AG10803 (cell line): ENCODE measurements around the genes NKX2-2 and THBD.

- RRBS: no CpG with 5 or more reads among the region's 10 CpGs
Observed at GRCh38 chr20:20214674-20215422, 153.1 kb upstream of the INSM1 start.

DNA sequence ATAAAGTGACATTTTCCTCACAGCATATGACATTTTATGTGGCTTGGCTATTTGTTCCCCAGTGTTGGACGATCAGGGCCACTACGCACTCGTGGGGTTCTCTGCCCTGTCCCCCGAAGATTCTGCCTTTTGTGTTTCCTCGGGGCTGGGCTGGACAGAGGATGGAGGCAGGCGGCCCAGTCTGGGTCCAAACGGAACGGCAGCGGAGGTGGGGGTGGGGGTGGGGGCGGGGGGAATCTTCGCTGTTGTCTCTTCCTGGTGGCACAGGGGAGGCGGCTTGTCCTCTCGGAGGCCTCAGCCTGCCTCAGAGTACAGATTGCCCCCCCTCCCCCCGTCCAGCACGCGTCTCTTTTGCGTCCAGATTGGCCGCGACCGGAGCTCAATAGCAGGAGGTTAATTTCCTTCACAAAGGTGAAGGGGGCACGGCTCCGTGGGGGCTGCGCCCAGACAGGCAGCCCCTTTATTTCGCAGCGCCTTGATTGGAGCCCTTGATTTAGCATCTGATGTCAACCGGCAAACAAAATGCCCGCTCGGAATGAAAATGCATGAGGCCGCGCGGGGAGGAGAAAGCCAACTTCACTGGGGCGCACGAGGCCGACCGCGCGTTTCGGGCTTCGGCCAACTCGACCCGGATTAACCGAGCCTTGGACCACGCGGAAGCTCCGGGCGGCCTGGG is 1.3 kb upstream of the INSM1 start:
- RRBS: 0% methylated on average over 3 of the region's 46 CpGs

DNA sequence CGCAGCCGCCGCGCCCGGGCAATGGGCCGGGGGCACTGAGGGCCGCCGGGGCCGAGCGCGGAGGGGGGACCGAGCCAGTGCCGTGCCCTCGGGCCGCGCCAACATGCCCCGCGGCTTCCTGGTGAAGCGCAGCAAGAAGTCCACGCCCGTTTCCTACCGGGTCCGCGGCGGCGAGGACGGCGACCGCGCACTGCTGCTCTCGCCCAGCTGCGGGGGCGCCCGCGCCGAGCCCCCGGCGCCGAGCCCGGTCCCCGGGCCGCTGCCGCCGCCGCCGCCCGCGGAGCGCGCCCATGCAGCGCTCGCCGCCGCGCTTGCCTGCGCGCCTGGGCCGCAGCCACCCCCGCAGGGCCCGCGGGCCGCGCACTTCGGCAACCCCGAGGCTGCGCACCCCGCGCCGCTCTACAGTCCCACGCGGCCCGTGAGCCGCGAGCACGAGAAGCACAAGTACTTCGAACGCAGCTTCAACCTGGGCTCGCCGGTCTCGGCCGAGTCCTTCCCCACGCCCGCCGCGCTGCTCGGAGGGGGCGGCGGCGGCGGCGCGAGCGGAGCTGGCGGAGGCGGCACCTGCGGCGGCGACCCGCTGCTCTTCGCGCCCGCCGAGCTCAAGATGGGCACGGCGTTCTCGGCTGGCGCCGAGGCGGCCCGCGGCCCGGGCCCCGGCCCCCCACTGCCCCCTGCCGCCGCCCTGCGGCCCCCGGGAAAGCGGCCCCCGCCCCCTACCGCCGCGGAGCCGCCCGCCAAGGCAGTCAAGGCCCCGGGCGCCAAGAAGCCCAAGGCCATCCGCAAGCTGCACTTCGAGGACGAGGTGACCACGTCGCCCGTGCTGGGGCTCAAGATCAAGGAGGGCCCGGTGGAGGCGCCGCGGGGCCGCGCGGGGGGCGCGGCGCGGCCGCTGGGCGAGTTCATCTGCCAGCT is 518 bp downstream of the INSM1 start:
- RRBS: 2% methylated on average over 42 of the region's 145 CpGs

- RRBS: no CpG with 5 or more reads among the region's 1 CpG
Observed at GRCh38 chr20:20690187-20690749, 22.2 kb downstream of the RALGAPA2 start.

DNA sequence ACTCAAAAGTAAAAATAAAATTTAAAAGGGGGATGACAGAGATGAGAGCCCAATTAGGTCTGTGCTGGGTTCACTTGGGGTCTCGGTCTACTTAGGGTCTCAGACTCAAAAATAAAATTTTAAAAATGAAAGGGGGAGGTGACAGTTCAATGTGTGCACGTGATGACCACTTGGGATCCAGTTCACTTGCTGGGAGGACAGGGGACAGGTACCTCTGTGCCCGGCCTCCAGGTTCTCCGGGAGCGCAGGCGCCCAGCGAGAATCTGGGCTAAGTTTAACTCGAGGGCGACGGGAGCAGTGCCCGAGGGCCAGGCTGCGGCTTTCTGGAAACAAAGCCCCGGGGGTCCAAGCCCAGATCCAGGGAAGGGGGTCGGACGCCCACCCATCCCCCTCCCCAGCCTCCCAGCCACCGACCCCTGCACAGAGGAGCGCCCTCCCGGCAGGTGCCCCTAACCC is 532 bp downstream of the RALGAPA2 start:
- RRBS: 11% methylated on average over 10 of the region's 18 CpGs

DNA sequence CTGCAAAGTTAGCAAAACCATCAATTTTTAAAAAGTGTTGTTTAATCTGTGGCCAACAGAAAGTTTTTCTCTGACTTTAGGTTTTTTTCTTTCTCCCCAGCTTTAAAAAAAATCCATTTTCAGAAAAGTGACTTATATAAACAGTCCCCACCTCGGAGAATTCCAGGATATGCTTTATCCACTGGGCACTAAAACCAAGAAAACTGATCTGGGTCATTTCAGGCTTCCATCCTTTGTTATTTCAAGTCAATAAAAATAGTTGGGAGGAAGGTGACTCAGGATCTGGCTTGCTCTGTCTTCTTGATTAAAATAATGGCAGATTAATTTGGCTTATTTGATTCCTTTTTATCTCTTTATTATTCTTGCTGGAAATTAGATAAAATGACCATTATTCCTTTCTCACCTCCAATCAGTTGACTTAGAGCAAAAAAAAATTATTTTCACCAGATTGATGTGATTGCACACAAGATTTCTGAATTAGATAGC is 19.2 kb upstream of the RALGAPA2 start:
- RRBS: no CpG with 5 or more reads among the region's 1 CpG

- RRBS: no CpG with 5 or more reads among the region's 12 CpGs
Observed at GRCh38 chr20:21125247-21125680, 618 bp upstream of the KIZ start.

- RRBS: 6% methylated on average over 11 of the region's 69 CpGs
Observed at GRCh38 chr20:21513519-21514620, at the start of gene NKX2-2. Gene NKX2-2 (minus strand): TSS chr20:21514064.

- RRBS: no CpG with 5 or more reads among the region's 4 CpGs
Observed at GRCh38 chr20:22429355-22429992, 154.9 kb downstream of the FOXA2 start.

DNA sequence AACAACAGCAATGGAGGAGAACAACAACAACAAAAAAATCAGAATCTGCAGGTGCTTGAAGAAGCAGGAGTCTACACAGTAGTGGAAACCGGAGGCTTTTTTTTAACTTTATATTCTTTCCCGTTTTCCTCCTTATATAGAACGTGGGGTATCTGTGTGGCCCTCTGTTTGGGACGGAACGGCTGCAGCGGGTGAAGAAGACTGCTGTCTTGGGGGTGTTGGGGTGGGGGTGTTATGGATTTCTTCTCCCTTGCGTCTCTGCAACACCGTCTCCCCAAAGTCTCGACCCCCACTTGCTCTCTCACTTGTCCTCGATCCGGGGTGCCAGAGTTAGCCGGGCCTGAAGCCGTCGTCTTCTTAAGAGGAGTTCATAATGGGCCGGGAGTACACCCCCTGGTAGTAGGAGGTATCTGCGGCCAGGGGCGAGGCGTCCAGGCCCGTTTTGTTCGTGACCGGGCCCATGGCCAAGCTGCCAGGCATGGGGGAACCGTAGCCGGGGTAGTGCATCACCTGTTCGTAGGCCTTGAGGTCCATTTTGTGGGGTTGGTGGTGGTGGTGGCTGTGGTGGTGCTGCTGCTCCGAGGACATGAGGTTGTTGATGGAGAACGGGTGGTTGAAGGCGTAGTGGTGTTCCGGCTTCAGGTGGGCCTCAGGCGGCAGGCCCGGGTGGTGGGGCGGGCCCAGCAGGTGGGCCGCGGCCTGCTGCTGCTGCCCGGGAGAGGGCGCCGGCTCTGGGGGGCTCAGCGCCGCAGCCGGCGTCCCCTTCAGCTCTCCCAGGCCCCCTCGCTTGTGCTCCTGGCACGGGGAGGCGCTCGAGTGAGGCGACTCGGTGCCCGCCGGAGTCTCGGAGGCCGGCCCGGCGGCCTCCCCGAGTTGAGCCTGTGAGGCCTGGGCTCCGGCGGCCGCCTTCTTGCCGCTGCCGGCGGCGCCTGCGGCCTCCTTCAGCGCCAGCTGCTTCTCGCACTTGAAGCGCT is 2.6 kb downstream of the FOXA2 start:
- RRBS: 7% methylated on average over 25 of the region's 64 CpGs

- RRBS: no CpG with 5 or more reads among the region's 5 CpGs
Observed at GRCh38 chr20:22763560-22764050, 179.2 kb upstream of the FOXA2 start.

- RRBS: no CpG with 5 or more reads among the region's 4 CpGs
Observed at GRCh38 chr20:22795639-22796041, 211.3 kb upstream of the FOXA2 start.

GRCh38 chr20:23049498-23049940 is at the start of gene THBD:
Gene THBD (minus strand): TSS chr20:23049672.
- RRBS: 2% methylated on average over 6 of the region's 41 CpGs

GRCh38 chr20:23084646-23085603 is 1.2 kb downstream of the CD93 start:
- RRBS: 75% methylated on average over 4 of the region's 33 CpGs

DNA sequence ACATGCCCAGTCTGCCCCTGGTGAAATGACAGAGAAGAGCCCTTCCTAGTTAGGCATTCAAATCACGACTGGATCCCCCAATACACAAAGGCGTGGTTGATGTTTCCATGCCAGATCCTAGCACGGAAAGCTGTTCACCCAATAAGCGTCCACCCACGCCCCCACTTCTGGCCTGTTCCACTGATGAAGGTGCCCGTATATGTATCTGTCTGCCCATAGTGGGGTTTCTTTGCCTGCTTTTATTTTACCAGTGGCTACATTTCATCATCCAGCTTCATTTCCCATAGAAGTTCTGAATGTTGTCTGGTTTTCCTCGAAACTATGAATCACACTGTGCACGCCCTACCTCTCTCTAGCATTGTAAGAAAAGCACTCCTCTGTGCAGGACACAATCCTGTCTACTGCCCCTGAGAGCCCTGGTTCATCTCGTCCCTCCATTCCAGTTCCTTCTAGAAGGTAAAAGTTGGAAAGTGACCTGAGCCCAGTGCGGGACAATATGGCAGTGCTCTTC is 8.8 kb upstream of the CD93 start:
- RRBS: no CpG with 5 or more reads among the region's 10 CpGs

- RRBS: no CpG with 5 or more reads among the region's 7 CpGs
Observed at GRCh38 chr20:23128386-23128869, 42.3 kb upstream of the CD93 start.

GRCh38 chr20:23140555-23140865 is 54.4 kb upstream of the CD93 start:
- RRBS: no CpG with 5 or more reads among the region's 3 CpGs

GRCh38 chr20:23149997-23150574 is 64.0 kb upstream of the CD93 start:
- RRBS: no CpG with 5 or more reads among the region's 9 CpGs

DNA sequence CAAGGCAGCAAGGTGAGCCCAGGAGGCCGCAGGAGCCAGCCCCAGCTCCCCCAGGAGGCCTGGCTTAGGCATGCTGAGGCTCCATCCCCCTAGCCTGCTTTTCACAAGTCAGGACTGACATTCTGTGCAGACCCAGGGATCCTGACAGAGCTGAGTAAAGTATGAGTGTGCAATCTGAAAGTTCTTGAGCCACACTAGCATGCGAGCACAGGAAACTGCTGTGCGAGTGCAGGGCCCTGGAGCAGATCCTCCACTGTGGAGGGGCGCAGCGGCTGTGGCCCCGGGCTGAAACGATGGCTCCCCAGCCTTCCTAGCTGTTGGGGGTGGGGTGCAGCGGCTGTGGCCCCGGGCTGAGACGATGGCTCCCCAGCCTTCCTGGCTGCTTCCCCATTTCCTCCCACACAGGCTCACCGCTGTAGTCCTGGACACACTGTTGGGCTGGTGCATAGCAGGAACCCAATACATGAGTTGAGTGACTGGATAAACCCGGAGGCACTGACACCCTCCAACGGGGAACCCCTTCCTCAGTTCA is 75.3 kb upstream of the CD93 start:
- RRBS: 77% methylated on average over 2 of the region's 13 CpGs